ENCODE data around the gene CAMKK1.

GRCh38 chr17:3033772-3034545, 29.4 kb downstream of the OR1D5 start:
- PRO-cap, 2 experiments, result no peak in any of the 2 experiments

GRCh38 chr17:3386106-3386867, 557 bp downstream of the OR1R1P start:
- PRO-cap, 2 experiments, result peak in 2 of 2 experiments; most common plus-strand start chr17:3386457 (in 1); most common minus-strand start chr17:3386308 (in 1)

DNA sequence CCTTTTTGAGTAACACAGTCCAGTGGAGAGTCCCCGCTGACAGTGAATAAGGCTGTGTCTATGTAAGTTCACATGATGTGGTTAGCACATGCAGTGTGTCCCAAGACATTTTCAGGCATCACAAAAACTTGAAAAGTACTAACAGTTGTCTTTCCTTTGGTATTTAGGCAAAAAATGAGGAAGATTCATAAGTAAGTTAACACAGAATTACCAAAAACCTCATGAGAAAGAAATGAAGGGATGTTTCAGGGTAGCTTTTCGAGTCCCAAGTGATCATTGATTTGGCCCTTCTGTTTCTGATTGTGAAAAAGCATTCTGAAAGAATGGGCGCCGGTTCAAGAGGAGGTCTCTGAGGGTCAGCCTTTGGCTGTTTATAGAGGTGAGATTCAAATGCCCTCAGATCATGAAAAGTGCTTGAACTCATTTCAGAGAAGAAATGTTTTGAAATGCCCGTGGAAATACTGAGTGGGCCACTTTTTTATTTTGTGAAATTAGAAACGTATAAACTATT, 491 bp upstream of the ASPA start:
- PRO-cap, 2 experiments, result no peak in any of the 2 experiments

GRCh38 chr17:3512584-3512803, 36.7 kb downstream of the ASPA start:
- PRO-cap, 2 experiments, result no peak in any of the 2 experiments

DNA sequence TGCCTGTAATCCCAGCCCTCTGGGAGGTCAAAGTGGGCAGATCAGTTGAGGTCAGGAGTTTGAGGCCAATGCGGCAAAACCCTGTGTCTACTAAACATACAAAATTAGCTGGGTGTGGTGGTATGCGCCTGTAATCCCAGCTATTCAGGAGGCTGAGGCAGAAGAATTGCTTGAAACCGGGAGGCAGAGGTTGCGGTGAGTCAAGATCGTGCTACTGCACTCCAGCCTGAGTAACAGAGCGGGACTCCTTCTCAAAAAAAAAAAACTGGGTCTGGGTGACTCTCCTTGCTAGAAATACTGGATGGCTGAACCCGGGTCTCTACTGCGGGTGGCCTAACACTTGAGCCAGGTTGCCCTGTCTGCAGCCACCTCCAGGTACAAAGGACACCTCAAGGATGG, 10.9 kb downstream of the TRPV3 start:
- PRO-cap, 2 experiments, result no peak in any of the 2 experiments

DNA sequence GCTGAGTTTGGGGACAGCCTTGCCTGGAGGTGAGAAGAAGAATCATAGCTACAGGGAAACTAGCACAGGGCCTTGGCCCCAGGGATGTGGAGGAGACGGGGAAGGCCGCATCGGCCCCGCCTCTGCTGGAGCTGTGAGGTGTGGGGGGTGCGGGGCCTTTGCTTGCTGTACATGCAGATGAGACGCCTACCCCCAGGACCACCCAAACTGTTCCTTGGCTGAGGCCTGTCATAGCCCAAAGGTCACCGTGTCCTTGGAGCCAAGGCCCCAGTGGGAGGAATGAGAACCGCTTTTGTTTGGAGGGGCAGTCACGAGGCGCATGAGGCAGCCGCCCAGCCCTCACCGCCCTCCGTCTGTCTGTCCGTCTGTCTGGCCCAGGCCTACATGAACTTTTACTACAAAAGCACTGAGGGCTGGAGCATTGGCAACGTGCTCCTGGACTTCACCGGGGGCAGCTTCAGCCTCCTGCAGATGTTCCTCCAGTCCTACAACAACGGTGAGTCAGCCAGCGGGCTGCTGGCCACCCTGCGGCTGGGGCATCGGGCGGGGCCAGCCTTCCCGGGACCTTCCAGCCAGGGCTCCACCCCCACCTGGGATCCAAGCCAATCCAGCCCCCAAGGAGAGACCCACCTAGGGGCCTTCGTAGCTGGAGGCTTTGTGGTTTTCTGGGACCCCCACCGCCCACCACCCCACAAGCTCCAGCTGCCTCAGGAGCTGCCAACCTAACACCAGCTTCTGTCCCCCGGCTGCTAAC, 8.7 kb downstream of the TAX1BP3 start:
- PRO-cap, 2 experiments, result no peak in any of the 2 experiments

DNA sequence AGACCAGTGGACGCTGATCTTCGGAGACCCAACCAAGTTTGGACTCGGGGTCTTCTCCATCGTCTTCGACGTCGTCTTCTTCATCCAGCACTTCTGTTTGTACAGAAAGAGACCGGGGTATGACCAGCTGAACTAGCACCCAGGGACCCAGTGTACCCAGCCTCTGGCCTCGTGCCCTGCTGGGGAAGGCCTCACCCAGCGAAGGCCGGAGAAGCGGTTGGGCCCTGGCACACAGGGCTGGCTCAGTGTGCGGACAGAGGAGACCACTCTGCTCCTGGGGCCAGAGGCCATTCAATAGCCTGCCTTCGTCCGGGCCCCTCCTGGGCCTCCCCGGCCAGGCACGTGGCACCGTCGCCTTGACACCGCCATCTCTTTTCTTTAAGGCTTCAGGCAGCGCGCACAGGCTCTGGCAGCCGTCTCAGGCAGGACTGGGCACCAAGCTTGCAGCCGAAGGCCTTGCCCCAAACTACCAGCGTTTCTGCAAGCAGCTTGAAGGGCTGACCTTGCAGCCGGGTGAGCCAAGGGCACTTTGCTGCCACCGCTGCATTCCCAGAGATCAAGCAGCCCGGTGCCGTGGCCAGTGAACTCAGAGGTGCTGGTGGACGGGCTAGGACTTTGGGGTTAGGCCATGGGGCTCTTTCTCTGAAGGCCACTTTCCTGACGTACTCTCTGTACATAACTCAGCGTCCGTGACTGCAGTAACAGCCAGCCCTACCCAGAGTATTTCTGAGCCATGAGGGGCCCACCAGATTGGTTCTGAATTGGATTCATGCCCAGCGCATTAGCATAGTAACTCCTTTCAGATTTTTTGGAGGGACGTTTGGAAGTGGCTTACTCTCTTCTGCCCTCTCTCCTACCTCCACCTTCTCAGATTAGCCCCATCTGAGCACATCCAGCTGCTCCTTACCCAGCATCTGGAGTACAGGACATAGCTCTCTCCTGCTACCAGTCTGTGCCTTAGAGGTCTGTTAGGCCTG, 7.9 kb downstream of the TAX1BP3 start:
- PRO-cap, 2 experiments, result no peak in any of the 2 experiments

DNA sequence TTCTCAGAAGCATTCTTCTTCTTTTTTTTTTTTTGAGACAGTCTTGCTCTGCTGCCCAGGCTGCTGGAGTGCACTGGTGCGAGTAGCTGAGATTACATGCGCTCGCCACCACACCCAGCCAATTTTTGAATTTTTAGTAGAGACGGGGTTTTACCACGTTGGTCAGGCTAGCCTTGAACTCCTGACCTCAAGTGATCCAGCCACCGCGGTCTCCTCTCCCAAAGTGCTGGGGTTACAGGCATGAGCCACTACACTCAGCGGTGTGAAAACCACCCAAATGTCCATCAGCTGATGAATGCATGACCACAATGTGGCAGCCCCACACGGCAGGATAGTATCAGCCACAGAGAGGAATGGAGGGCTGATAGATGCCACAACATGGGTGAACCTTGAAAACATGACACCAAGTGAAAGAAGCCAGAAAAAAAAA, 2.1 kb downstream of the P2RX5 start:
- PRO-cap, 2 experiments, result no peak in any of the 2 experiments

DNA sequence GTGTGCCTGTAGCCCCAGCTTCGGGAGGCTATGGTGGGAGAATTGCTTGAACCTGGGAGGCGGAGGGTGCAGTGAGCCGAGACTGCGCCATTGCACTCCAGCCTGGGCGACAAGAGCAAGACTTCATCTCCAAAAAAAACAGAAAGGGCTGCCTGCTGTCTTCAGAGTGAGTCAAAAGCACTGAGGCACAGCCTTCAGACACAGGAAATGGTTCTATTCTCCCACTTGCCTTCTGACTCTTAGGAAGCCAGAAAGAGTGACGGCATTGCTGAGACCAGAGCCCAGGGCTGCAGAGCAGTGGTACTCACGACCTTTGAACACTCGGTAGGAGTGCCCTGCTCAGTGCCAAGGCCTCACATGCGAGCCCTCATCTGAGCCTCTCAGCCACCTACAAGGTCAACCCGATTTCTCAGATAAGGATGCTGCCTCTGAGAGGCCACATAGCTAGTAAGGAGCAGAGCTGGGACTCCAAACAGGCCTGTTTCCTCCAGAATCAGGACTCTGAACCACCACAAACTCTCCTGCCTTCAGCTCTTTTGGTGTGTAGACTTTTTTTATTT, 3.5 kb upstream of the ITGAE start:
- PRO-cap, 2 experiments, result no peak in any of the 2 experiments

DNA sequence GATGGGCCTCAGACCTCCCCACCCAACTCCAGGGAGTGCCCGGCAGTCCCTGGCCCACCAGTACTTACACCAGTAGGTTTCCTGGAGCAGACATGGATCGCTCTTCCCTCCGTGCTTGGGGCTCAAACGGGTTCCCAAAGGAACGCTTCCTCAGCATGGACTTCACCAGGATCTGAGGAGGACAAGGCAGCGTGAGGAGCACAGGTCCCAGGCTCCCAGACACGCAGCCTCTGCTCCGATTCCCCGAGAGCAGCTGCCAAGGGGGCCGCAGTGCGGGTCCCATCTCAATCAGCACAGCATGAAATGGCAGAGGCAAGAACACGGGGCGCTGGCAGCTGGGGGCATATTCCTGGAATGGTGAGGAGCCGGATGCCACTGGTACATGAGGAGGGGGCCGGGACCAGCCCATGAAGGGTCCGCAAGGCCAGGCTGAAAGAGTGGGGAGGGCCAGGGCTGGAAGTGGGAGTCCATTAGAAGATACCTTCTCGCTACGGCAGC, 19.8 kb upstream of the NCBP3 start:
- PRO-cap, 2 experiments, result no peak in any of the 2 experiments

DNA sequence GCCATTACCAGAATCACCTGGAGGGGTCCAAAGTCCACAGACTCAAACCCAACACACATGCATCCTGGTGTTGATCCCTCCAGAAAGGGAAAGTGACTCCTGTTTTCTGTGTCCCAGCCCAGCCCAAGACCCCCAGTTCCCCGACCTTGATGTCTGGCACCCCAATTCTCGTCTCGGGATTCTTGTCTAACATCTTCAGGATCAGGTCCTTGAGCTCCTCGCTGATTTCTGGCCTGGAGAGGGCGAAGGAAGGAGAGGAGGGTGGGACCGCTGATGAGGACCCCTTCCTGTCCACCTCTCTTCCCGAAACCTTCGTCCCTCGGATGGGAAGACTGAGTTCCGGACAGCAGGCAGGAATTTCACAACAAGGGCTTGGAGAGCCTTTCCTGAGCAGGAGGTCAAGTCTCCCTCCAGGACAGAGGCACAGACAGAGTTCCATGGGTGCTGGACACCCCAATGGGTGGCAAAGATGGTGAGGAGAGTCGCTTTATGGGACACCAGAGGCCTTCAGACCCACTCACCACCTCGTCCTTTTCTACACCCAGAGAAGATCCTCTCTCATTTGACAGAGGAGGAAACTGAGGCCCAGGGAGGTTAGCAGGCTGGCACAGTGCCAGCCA, 23.1 kb downstream of the CAMKK1 start:
- PRO-cap, 2 experiments, result no peak in any of the 2 experiments

DNA sequence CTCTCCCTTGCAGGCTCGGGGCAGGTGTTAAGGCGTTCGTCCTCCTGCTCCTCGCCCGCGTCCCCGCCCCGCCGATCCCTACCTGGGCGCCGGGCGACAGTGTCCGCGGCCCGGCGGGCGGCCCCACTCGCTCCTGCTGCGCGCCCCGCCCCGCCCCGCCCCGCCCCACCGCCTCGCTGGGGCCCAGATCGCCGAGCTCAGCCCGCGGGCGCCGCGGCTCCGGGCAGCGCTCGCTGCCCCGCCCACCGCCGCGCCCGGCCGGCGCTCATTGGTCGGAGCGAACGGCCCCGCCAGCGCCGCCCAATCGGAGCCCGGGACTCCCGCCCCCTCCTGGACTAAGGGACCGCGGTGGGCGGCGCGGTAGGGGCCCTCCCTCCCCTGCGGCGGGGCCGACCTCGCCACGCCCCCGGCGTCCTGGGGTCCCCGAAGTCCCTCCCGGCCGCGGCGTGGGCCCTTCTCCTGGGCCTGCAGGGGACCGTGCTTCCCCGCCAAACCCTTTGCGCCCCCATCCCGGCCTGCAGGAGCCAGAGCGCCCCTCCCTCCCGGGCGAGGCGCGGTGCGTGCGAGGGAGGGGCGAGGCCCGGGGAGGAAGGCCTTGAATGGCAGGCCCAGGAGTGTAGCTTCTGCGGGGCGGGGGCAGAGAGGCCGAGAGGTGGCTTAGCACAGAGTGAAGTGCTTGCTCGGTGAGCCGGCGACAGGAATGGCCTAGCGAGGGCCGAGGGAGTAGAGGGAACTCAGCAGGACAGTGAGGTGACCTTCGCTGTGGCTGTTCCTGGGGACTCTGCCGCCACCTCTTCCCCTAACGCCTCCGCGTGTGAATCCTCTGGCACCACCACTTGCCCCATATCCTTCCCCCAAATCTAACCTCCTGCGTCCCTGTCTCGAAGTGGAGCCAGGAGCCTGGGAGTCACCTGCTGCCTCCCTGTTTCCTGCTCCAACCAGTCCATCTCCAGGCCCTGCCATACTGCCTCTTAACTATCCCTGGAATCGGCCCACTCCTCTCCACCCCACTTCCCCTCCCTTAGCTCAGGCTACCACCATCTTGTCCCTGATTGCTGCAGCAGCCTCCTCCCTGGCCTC, at the start of gene CAMKK1:
Gene CAMKK1 (minus strand): TSS at position 197 of the 1,080 bp plus-strand sequence.
- PRO-cap, 2 experiments, result peak in 2 of 2 experiments; most common plus-strand start position 639 of the sequence (in 1); most common minus-strand start position 197 of the sequence (in 2)

DNA sequence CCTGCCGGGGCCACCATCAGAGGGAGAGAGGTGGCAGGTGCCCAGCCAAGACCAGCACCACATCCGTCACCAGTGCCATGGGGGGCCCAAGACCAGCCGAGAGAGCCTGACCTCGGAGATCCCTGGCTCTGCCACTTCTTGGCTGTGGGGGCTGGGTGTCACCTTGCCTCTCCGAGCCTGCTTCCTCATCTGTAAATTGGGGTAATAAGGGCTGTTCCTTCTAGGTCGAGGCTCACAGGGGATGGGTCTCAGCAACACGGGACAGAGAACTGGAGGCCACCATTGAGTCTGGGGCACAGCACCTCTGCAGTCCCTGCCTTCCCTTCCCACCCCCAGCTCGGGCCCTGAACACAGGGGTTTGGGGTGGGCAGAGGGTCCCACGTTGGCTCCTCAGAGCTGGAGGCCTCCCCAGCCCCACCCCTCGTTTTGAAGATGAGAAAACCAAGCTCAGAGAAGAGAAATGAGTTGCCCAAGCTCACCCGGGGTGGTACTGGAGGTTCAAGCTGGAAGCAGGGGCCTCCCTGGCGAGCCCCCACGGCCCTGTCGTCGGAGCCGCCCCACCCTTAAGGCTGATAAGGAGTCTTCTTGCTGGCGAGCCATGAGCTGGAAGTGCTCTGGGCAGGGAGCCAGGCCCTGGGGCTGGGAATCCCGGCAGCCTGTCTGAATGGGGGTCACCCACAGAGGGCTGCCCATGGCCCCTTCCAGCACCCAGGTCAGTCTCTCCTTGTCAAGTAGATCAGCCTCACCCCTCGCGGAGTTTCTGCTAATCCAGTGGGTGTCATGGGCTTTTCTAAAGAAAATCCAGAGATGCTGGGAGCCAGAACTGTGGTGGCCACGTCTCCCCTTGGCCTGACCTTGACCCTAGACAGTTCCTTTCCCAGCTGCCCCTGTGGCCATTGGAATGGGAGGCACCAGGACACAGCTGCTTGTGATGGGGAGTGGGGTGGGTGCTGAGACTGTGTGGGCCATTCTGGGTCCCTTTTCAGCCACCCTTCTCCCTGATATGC, 1.0 kb upstream of the P2RX1 start:
- PRO-cap, 2 experiments, result no peak in any of the 2 experiments

DNA sequence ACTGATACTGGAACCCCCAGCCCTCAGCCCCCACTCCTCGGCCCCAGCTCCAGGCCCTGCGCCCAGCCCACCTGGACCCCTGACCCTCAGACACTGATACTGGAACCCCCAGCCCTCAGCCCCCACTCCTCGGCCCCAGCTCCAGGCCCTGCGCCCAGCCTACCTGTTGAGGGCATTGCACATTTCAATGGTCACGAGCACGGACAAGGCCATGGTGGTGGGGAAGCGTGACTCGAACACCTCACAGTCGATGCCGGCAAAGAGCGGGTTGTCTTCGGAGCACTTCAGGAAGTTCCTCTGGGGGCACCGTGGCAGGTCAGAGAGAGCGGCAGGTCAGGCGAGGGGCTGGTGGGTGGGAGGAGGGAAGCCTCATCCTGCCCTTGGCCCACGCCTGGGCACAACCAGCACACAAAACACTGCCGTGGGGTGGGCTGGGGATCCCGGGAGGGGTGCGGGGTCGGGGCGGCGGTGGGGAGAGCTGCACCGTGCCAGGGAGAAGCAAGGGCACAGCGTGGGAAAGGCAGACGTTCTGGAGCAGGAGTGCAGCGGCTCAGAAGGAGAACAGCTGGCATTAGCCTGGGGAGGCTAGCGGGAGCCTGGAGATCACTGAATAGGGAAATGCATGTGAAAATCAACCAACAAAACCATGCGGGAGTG, 14.0 kb upstream of the P2RX1 start:
- PRO-cap, 2 experiments, result no peak in any of the 2 experiments

DNA sequence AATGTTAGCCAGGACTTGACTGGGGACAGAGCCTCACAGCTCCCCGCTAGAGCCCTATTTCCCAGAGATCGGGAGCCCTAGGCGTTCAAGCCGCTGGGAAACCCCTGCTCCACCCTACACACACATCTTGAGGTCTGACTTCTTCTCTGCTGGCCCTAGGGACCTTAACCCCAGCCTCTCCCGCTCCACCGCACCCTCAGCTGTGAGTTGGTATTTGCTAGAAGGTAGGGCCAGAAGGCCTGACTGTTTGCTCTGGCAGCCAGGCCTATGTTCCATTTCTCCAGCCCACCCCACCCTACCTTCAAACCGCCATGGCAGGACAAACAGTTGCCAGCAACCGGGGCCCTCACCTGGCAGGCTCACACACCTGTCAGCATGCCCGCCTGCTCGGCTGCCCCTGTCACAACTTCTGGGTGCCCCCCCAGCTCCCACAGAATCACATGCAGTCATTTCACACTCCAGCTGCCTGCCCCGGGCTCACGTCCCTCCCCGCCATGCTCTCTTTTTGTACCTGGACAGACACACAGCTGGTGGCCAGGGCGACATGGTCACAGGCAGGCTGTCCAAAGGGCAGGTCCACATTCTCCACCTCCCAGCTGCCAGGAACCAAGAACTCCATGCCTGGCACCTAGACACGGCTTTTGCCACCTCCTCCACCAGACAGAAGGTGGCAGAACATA, 2.5 kb upstream of the ATP2A3 start:
- PRO-cap, 2 experiments, result no peak in any of the 2 experiments

DNA sequence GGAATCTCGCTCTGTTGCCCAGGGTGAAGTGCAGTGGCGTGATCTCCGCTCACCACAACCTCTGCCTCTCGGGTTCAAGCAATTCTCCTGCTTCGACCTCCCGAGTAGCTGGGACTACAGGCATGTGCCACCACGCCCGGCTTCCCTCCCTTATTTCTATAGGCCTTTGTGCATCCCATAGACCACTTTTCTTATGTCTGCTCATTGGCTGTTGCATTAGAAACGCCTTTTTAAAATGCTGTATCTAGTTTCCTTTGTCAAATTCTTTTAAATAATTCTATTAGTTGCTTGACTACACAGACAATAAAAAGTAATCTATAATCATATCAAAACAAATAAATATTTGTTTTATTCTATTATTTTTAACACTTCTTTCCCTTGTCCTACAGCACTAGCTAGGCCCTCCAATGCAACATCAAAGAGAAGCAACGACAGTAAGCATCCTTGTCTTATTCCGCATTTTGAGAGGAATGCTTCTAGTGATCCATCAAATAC, 59.1 kb downstream of the ZZEF1 start:
- PRO-cap, 2 experiments, result no peak in any of the 2 experiments

DNA sequence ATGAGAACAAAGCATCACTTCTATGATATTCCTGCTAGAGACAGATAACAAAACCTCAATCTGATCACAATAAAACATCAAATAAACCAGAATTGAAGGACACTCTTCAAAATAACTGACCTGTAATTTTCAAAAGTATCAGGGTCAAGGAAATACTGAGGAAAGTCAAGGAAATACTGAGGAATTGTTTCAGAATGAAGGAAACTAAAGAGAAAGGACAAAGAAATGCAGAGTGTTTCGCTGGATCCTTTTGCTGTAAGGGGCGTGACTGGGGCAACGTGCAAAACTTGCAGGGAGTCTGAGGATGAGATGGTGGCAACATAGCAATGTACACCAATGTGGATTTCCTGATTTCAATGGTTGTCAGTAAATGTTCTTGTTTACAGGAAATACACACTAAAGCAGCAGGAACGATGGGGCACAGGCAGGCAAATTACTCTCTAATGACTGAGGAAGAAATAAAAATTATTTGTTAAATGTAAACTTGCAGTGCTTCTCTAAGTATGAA, 34.5 kb downstream of the ZZEF1 start:
- PRO-cap, 2 experiments, result peak in 2 of 2 experiments; most common plus-strand start position 399 of the sequence (in 2)

DNA sequence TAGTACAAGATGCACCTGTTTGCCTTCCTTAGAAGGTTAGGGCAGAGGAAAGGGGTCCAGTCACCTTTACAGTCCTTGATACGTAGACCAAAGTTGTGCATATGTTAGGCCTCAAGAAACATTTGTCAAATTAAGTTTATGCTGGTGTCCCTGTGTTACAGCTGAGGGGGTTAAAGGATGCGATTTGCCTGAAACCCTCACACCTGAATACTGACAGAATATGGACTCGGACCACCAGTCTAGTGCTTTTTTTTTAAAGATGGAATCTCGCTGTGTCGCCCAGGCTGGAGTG, 1.5 kb downstream of the CYB5D2 start:
- PRO-cap, 2 experiments, result no peak in any of the 2 experiments

GRCh38 chr17:4162699-4163630, 20.0 kb downstream of the CYB5D2 start:
- PRO-cap, 2 experiments, result no peak in any of the 2 experiments

- PRO-cap, 2 experiments, result no peak in any of the 2 experiments
Observed at GRCh38 chr17:4288752-4289494, 25.1 kb upstream of the ANKFY1 start.